Iris pigment epithelial cell (primary cell): ENCODE measurements around a stretch of chr1.

DNA sequence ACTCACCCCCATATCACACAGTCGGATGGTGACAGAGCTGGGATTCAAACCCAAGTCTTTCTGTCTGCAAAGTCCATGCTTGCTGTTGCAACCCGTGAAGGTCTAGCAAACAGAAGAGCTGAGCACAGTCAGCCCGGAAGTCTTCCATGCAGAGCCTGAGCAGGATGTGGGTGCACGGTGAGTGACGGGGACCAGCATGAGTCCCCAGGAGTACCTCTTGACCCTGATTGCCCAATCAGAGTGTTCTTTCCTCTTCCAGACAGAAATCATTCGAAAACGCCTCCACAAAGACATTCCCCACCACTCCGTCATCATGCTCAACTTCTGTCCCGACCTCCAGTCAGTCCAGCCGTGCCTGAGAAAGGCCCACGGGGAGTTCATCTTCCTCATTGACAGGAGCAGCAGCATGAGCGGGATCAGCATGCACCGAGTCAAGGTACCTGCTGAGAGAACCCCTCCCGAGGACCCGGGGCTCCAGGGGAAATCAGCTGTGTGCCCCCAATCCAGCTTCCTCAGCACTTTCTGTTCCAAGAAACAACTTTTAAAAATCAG, 32.5 kb downstream of the VWA5B1 start:
- RRBS = no CpG with 5 or more reads among the region's 15 CpGs

GRCh38 chr1:20637662-20638338, 4.5 kb downstream of the PINK1 start:
- RRBS = 94% methylated on average over 3 of the region's 13 CpGs

DNA sequence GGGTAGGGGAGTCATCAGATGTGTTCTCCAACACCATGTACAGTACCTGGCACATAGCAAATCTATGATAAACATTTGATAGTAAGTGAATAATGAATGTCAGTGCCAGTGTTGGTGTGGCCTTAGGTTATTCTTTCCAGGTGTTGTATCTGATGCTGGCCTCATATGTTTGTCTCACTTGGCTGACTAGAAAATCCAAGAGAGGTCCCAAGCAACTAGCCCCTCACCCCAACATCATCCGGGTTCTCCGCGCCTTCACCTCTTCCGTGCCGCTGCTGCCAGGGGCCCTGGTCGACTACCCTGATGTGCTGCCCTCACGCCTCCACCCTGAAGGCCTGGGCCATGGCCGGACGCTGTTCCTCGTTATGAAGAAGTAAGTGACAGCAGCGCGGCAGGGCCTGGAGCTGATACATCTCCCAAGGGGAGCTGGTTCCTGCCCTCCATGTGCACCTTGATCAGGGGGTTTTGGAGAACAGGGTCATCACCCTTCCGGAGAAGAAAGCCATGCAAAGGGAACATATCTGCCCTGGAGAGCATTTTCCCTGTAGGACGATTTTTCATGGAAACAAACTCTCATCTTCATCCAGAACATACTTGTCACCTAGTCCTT, 11.1 kb downstream of the PINK1 start:
- RRBS = no CpG with 5 or more reads among the region's 14 CpGs

DNA sequence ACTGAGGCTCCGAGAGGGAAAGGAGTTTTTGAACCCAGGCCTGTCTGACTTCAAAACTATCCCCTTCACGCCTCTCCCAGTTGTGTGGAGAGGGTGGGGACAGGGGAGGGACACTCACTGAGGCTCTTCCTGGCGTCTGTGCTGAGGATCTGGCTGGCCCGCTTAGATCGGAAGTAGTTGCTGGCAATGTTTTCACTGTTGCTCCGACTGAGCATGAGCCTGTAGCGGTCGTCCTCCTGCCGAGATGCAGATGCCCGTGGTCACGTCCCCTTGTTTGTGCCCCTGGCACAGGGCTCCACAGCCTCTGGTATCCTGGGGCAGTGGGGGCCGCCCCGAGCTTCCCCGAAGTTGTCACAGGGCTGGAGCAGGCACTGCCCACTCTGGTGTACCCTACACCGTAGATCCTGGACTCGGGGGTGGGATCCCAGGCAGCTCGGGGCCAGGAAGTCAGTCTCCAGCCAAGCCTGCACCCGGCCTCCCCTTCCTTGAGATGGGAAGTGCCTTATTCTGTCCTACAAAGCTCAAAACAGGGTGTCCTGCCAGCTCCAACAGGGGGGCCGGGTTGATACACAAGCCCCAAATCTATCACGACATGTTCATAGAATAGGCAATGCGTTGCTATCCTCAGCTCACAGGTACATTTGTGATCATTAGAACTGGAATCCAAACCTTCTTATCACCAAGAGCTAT, 5.1 kb upstream of the DDOST start:
- RRBS = 70% methylated on average over 2 of the region's 21 CpGs

DNA sequence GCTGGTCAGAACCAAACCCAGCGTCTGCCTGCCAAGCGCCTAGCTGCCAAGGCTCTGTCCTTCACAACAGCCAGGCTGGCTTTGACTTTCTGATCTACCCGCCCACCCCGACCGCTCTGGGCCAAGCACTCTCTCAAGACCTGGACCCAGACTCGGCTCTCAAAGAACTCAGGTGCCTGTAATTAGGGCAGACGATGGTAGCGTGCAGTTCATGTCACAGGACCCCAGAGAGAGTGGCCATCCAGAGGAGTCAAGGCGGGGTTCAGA, 7.3 kb downstream of the SH2D5 start:
- RRBS = no CpG with 5 or more reads among the region's 9 CpGs

DNA sequence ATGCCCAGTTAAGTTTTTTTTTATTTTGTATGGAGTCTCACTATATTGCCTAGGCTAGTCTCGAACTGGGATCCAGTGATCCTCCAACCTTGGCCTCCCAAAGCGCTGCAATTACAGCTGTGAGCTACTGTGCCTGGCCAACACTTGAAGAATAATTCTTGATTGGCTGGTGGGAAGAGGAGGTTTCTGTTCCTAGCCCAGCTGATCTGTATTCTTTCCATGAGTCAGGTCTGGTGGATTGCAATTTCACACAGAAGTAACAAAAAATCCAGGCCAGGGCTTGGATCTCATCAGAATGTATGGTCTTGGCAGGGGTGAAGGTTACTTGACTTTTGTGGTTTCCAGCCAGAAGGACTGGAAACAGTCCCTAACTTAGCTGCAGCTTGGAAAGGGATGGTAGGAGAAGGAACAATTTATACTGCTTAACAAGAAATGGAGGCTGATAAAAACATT, 5.1 kb upstream of the HP1BP3 start:
- RRBS = no CpG with 5 or more reads among the region's 2 CpGs

DNA sequence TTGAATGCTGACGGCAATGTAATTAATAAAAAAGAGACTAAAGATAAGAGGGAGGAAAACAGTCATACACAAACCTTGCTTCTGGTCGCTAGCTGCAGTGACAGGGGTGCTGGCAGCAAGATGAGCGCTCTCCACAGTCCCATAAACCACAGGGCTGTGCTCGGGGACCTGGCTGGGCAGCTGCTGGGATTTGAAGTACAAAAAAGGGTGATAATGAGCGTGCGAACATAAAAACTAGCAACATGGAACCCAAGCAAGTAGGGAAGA, 162.8 kb upstream of the HP1BP3 start:
- RRBS = no CpG with 5 or more reads among the region's 6 CpGs

DNA sequence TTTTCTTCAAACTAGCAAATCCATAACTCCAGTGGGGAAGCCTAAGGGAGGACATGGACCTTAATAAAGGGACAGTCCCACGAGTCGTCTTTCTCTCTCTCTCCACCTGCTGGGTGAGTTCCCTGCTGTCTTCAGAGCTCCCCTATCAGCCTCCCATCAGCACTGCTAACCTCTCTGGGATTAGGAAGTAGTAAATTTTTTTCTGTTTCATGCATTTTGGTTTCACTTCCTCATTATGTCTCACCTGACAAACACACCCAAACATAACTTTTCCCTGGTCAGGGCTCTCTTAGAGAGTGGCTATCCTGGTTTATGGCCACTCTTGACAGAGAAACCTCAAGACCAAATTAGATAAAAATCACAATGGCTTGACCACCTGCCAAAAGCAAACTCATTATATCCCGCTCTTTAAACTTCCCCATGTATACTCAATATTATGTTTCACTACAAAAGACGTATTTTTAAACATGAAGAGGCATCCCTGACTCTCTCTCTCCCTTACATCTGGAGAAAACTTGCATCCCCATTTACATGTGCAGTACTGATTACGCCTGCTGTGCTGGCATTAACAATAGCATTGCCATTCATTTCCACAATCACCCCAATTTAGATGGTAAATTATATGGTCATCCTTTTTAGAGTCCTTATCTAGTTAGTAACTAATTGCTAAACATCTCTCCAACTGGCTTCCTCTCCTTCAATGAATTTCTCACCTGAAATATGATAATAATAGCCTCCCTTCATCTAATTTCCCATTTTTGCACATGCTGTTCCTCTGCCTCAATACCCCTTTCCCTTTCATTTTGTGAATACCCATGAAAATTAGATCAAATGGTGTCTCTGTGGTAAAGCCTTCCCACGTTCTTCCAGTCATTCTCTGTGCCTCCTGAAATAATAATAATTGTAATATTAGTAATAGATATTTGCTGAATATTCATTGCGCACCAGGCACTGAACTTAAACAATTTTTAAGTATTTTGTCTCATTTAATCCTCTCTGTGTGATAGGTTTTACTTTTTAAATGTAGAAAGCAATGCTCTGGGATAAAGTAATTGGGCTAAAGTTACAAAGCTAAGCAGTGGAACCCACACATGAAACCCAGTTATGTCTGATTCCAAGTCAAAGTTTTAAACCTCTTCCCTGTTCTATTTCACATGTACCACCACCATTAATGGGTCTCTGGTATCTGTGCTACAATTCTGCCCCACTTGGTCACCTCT, 178.2 kb upstream of the HP1BP3 start:
- RRBS = no CpG with 5 or more reads among the region's 7 CpGs

DNA sequence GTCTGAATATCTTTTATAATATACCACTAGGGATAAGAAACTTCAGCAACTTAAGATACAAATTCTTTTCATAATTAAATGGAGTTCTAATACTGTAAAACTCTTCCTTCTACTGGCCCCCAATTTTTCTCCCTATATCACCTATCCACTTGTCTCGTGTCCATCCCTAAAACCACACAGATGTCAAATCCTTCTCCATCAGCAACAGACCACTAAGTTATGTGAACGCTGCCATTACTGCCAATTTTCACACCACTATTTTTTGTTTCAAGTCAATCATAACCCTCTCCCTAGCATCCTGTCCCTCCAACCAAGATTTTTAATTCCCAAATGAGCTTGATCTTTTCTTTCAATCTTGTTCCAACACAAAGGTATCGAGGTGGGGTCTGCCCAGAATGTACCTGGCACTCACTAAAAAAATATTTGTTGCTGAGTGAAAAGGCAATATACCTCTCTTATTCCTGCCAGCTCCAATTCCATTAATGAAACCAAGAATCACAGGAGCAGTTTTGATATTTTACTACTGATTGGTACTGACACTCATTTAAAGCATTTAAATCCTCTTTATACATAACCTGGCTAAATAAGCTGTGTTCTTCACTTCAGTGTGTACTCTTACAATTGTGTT, 190.8 kb downstream of the EIF4G3 start:
- RRBS = no CpG with 5 or more reads among the region's 3 CpGs

- RRBS = no CpG with 5 or more reads among the region's 5 CpGs
These were observed 154.5 kb downstream of the EIF4G3 start for GRCh38 chr1:21022029-21022702.

GRCh38 chr1:21149836-21150381, 26.8 kb downstream of the EIF4G3 start:
- RRBS = no CpG with 5 or more reads among the region's 2 CpGs

GRCh38 chr1:21220636-21221188, 44.0 kb upstream of the EIF4G3 start:
- RRBS = 100% methylated on average over 2 of the region's 11 CpGs

DNA sequence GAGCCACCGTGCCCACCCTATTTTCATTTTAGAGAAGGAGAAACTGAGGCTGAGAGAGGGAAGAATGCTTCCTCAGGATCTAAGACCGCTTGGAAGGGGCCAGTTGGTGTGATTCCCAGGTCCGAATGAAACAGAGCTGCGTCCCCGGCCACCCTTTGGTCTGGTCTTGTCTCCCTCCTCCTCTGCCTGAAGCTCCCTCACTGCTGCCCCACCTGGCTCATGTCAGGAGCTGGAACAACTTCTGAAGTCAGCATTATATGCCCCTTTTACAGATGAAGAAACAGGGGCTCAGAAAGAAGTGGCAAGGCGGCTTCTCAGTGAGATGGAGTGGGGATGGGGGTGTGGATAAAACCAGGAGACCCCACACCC, 31.6 kb upstream of the ECE1 start:
- RRBS = no CpG with 5 or more reads among the region's 6 CpGs

DNA sequence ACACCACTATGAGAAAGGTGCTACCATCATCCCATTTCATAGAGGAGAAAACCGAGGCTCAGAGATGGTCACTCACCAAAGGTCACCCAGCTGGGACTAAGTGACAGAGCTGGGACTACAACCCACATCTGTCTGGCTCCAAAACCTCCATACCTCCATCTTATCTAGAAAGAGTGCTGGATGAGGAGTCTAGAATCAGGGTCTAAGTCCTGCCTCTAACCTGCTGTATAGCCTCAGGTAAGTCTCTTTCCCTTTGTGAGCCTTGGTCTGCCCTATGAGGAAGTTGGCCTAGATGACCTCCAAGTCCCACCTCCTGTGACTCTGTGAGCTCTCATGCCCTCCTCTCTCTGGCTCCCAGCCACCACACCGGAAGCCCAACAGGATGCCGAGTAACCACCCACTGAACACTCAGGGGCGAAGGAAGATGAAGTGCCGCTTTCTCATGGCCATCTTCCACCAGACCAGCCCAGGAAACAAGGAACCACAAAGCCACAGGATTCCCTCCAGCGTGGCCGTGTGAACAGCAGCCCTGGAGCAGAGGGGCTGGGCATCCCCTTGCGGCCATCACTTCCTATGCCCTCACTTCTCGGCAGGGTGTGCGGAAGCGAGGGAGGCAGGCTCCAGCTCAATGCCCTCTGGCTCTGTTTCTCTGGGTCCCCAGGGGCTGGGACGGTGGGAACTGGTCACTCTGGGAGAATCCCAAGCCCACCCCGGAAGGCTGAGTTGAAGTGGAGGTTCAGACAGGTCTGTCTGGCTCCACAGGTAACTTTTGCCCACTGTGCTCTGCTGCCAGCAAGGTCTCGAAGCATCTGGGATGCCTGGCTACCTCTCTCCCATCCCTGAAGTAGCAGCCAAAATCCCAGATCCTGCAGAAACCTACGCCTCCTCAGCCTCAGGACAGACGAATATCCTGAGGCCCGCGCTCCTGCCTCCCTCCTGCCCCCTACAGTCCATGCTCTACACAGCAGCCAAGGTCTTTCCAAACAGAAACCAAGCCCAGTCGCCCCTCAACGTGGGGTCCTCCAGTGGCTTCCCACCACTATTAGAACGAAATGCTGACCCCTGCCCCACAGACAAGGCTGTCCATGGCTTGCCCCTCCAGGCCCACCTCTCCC, 44.0 kb upstream of the ECE1 start:
- RRBS = no CpG with 5 or more reads among the region's 21 CpGs

- RRBS = no CpG with 5 or more reads among the region's 6 CpGs
These were observed 55.9 kb upstream of the ECE1 start for GRCh38 chr1:21346257-21346374.

- RRBS = 1% methylated on average over 10 of the region's 46 CpGs
These were observed 518 bp upstream of the ALPL start for GRCh38 chr1:21508476-21509334.

DNA sequence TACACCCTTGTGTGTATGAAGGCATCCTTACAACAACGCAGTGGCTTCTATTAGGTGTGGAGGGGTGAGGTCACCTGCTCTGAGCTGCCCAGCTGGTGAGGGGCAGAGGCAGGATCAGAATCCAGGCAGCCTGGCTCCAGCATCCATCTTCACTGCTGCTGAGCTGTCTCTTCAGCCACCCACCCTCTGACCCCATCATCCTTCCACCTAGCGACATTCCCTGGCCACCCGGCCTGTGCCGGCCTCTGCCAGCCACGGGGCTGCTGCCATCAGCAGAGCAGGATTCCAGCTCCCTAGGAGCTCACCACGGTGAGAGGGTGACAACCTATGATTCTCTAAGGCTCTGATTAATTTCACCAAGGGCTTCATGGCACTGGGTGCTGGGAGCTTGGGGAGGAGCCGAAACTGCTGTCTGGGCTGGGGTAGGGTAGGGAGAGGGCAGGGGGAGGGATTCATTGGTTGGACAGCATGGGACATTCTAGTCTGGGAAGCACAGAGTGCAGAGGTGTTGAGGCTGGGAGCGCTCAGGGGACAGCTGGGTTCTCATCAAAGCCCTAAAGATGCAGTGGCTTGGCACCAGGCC, 32.2 kb downstream of the ALPL start:
- RRBS = no CpG with 5 or more reads among the region's 8 CpGs

DNA sequence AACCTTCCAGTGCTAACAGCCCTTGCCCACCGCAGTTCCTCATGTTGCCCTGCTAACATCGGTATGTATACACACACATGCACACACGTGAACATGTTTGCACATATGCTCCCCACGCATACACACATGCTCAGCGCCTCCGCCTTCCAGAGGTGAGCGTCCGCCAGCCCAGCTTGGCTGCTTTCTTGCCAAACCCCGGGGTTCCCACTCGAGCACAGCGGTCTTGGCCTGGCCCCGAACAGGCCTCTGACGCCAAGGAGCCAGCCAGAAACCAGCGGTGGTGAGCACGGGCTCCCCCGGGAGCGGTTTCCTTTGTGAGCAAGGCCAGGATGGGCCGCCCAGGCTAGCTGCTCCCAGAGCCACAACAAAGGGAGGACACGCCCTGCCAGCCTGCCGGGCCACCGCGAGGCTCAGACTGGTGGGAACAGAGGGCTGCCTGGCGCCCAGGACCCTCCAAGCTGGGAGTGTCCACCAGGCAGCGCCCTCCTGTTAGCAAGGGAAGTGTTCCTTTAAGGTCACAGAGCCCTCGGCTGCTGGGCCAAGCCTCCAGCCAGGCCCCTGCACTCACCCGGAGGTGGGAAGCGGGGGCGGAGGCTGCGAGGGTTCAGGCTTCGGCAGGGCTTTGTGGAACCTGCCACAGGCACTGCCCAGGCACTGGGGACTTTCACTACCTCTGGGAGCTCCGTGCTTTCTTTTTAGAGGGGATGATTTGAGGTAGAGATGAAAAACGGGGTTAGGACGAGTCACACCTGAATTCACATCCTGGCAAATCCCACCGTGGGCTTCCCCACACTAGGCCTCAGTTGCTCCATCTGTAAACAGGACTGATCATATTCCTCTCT, 65.5 kb downstream of the ALPL start:
- RRBS = 38% methylated on average over 9 of the region's 34 CpGs

GRCh38 chr1:21607411-21608764, 61.3 kb downstream of the RAP1GAP start:
- RRBS = 6% methylated on average over 8 of the region's 43 CpGs

DNA sequence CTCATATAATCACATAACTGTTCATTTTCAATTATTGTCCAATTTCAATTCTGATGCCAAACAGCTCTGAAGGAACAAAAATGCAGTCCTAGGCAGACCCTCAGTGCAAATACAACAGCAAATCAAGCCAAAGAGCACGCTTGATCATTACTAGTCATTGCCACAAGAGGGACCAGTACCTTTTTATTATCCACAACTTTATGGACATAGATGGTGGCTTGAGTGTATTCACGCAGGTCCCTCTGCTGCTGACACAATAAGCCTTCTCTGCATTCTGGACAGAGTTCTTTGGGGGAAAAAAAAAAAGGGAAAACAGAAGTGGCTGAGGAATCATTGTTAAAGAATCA, 34.1 kb upstream of the RAP1GAP start:
- RRBS = no CpG with 5 or more reads among the region's 2 CpGs